GM12891 (cell line): ENCODE measurements around a stretch of chr17.

DNA sequence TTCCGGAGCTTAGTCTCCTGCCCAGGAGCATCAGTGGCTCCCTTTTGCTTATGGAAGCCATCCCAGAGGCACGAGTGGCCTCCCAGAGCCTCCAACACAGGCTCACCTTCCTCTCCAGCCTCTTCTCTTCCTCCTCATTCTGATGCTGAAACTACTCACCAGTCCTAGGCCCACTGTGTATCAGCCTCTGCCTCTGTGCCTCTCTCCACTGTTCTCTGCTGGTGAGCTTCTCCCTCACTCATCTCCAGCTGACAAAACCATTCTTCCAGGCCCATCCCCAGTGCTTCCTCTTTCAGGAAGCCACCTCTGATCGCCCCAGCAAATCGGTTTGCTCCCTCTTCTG, 28.2 kb downstream of the CASKIN2 start:
- RRBS: no CpG with 5 or more reads among the region's 4 CpGs

GRCh38 chr17:75490008-75490579, 25.2 kb downstream of the CASKIN2 start:
- RRBS: no CpG with 5 or more reads among the region's 15 CpGs

- RRBS: no CpG with 5 or more reads among the region's 23 CpGs
These were observed 16.5 kb downstream of the CASKIN2 start for GRCh38 chr17:75498582-75499441.

DNA sequence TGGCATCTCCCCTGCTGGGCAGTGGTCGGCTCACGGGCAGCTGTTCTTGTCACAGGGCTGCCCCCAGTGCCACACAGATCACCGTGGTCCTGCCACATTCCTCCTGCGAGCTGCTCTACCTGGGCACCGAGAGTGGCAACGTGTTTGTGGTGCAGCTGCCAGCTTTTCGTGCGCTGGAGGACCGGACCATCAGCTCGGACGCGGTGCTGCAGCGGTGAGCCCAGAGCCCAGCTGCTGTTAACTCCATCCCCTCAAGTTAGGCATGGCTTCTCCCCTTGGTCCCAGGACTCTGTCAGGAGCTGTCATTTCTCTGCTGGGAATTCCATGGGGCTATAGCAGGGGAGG, 28.4 kb upstream of the MYO15B start:
- RRBS: no CpG with 5 or more reads among the region's 13 CpGs

GRCh38 chr17:75565024-75565565, 22.5 kb upstream of the MYO15B start:
- RRBS: no CpG with 5 or more reads among the region's 9 CpGs

GRCh38 chr17:75626291-75627013, 6.8 kb upstream of the SMIM5 start:
- RRBS: 50% methylated on average over 2 of the region's 16 CpGs

DNA sequence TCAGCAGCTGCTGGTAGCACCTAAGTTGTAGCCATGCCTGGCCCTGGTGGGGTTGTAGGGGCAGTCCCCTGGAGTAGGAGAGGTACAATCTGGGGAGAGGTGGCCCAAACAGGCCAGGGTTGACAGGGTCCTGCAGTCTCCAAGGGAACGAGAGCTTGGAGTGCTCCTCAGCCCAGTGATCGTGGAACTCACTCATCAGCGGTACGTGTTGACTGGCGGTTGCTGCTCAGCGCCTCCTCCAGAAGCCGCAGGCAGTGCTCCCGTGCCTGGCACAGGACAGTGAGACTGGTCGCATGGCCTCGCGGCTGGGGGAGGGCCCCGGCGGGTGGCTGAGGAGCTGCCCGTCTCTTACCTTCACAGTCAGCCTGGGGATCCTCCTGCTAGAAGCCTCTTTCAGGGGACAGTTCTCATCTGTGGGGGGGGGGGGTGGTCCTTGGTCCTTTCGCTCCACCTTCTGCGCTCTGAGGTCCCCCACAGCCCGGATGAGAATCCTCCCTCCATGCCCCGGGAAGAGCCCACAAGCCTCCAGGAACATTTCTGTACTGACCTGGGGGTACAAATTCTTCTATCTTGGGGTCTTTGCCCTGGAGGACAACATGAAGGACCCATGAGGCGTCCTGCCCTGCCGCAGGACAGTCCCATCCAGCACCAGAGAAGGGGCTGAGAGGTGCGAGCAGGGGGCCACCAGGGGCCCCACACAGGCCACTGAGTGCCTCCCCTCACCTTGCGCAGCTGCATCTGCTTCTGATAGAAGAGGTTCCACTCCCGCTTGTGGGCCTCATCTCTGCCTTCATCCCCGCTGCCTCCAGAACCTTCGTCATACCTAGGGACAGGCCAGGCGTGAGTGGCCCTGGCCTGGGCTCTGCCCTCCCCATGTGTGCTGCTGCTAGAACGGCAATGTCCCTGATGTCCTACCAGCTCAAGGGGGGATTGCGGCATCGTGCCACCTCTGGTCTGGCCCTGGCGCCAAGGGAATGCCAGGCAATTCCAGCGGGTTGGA, 2.5 kb upstream of the SMIM5 start:
- RRBS: no CpG with 5 or more reads among the region's 31 CpGs

- RRBS: no CpG with 5 or more reads among the region's 18 CpGs
These were observed 2.4 kb downstream of the SMIM5 start for GRCh38 chr17:75635477-75636221.

DNA sequence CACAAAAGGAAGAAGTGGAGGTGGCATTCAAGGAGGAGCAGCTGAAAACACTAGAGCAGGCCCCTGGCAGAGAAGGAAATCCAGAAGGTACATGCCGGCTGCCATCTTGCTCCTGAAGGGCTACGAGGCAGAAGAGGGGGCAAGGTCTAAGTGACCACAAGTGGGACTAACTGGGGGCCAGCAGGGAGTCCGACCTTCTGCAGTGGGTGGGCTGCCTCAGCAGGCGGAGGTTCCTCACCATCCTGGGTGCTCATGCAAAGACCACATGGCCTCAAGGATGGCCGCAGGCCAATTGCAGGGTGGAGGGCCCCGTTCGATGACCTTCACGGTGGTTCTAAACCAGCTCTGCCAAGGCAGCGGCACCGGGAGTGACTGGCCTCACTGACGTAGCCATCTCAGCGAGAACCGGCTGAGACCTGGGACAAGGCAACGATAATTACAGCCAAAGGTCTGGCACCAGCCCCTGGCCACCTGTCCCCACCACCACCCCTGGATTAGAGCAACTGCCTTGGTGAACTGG, 5.6 kb downstream of the SMIM5 start:
- RRBS: no CpG with 5 or more reads among the region's 14 CpGs

- RRBS: no CpG with 5 or more reads among the region's 9 CpGs
These were observed 18.3 kb upstream of the ITGB4 start for GRCh38 chr17:75702930-75703384.

DNA sequence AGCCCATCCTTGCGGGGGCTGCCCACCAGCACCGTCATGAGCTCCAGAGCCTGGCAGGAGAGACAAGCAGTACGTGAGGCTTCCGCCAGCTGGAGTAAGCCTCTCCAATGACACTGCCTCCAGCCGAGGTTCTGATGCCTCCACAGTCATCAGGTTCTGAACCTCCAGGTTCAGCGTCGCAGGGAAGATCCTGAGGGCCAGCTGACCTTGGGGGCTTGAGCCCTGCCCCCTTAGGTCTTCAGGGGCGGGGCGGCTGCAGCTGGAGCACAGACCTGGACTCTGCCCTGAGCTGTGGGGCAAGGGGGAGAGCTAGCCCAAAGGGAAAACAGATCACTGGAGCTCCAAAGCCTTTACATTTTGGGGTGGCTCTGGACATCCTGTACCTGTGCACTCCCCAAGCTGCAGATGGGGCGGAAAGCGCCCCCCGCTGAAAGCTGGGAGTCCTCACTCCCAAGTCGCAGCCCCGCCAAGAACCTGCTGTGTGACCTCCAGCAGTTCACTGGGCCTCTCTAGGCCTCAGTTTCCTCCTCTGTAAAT, 887 bp downstream of the GALK1 start:
- RRBS: no CpG with 5 or more reads among the region's 14 CpGs

DNA sequence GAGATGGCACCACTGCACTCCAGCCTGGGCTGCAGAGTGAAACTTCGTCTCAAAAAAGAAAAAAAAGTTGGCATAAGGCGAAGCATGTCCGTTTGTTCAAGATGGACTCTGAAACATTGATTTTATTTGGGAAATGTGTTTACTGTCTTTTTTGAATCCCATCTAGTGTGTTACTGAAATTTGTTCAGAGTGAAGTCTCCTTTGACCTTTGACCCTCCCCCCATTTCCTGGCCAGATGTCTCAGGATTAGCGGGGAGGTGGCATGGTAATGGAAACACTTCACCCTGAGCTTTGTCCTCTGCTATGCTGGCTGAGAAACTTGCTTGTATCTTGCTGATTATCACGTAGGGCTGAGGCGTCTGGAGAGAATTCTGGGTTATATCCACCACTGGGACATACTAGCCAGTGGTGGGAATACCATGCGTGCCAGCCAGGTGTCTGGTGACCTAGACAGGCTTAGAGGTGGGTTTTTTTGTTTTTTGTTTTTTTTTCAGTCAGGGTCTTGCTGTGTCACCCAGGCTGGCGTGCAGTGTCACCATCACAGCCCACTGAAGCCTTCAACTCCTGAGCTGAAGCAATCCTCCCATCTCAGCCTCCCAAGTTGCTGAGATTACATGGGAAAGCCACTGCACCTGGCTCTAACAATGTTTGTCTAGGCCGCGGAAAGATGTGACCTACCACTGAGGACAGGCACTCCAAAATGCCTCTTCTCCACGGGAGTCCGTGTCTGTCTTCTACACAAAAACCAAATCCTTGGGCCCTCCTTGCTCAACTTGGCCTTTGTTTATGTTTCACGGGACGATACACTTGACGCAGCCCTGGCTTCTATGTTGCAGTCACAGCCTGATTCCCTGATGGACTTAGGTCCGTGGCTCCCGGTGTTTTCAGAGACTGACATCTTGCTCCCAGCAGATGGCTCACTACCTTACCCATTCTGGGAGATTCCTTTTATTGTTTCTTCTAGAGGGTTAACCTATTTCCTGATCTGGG, 6.6 kb upstream of the GALK1 start:
- RRBS: no CpG with 5 or more reads among the region's 17 CpGs

DNA sequence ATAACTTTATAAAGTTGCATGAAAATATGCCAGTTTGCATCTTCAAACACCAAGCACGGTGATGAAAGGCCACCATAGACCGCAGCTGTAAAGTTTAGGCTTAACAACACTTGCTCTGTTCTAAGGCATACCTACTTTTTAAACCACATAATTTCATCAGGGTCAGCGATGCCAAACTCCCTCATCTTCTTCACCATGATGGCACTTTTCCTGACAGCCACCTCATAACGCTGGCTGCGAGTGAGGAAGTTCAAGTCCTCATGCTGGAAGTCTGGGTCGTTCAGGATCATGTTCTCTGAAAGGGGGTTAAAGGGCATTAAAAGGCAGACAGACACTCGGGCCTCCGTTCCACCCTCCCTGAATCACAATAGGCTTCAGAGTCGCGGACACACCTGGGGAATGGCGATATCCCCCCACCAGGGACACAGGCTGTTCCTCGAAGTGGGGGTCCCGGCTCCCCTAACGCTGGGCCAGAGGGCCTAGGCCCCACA, 522 bp downstream of the ACOX1 start:
- RRBS: no CpG with 5 or more reads among the region's 14 CpGs

DNA sequence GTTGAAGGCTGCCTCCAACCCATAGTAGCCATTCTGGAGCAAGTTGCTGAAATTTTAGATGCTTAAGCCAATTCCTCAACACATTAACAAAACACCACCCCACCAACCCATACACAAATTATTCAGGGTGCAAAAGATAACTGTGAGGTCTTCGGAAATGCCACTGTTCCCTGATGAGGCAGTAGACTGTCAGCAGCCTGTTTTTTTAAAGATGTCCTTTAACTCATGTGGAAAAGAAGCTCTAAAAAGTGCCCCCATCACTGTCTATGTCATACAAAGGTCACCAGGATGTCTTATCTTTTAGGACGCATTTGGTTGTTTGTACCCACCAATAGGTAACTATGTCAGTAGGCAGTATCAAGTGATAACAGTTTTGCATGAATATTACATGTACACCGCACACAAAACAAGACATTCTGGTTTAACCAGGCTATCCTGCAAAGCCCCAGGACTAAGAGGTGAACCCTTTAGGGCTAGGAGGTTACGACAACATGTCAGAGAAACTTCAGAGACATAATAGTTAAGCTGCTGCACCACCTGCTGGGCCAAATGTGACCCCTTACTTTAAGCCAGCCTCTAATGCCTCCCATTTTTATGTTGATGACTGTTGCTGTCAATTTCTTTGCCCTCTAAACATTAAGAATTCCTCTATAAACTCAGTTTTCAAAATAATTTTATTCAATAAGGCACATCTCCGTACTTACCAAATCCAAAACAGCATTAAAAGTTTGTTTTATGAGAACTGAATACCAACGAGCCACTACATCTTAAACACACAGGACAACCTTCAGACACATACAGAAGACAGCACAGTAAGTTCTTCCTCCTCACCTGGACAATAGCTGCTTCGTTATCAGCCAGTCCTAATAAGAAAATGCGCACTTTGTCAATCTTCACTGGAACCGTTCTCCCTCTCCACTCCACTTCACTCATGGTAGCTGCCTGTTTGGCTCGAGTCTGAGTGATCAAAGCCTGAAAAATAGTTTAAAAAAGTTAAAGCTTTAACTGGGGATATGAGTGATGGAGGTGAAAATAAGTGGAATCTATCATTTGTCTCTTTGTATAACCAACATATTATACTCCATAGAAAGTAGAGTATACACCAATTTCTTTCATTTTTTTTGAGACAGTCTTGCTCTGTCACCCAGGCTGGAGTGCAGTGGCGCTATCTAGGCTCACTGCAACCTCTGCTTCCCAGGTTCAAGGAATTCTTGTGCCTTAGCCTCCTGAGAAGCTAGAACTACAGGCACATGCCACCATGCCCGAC, 15.3 kb downstream of the SRP68 start:
- RRBS: no CpG with 5 or more reads among the region's 12 CpGs

DNA sequence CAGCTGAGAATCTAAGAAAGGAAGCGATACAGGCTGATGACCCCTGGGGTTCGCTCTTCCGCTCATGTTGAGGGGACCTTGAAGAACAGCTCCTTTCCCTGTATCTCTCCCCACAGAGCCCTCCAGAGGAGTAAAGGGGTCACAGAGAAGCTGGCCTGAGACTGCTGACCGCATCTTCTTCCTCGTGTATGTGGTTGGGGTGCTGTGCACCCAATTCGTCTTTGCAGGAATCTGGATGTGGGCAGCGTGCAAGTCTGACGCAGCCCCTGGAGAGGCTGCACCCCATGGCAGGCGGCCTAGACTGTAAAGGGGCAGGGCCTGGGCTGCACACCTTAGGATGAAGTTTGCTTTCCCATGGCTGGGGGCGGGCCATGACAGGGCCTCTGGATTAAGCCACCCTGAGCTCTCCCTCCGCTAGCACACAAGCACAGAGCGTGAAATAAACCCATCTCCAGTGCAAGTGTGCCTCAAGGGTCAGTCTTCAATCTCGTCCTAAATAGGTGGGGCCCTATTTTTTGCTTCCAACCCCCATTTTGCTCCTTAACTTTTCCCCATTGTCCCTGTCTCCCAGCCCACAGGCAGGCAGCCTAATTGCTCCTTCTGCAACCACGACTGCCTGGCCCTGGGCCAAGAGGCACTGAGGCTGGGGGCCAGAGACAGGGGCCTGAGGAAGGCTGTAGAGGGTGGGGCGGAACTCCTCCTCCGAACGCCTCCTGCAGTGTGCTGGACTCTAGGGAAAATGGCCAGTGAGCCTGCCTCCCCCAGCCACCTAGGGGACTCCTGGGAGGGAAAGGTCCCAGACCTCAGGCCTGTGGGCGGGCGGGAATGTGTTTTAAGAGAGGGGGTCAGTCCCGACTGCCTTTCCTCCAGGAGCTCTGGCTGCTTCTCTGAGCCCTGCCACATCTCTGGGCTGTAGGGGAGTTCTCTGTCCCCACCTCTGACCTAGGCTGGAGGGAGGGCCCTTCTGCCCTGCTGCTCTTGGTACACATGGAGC, 3.7 kb downstream of the ZACN start:
- RRBS: no CpG with 5 or more reads among the region's 20 CpGs

- RRBS: no CpG with 5 or more reads among the region's 14 CpGs
These were observed 12.1 kb downstream of the EXOC7 start for GRCh38 chr17:76091527-76091929.

DNA sequence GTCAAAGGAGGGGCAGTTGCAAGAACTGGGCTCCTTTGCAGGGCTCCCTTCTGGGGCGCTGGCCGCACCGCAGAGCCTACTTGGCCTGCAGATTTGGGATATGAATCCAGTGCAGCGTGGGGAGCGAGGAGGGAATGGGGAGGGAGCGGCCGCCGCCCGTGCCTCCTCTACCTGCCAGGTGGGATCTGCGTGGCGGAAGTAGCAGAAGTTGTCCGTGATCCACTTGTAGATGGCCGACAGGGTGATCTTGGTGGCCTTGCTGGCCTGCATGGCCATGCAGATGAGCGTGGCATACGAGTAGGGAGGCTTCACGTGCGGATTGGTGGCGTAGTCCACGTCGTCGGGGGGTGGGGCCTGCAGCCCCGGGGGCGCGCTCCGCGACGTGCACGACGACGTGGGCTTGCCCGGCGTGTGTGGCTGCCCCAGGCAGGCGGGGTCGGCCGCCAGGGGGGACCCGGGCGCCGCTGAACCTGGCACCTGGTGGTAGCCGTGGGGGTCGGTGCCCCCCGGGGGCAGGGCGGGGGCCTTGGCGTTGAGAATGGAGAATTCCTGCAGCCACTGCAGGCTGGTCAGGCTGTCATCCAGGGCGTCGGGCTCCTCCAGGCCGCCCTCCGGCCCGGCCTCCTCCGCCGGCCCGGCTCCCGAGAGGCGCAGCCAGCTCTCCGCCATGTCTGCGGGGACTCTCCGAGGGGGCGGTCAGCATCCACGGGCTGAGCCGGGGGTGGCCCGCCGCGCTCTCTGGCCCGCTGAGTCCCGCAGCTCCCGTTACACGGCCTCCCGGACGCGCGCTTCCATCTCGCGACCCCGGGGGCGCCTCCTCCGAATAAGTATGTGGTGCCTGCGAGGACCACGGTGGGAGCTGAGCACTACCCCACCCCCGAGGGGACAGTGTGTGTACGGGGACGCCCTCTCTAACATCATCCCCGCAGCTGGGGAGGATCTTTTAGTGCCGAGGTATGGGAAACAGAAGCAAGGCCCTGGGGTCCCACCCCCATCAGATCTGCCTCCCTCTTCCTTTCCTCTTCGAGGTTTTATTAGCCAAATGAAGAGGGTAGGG, 990 bp downstream of the FOXJ1 start:
- RRBS: 5% methylated on average over 36 of the region's 83 CpGs

DNA sequence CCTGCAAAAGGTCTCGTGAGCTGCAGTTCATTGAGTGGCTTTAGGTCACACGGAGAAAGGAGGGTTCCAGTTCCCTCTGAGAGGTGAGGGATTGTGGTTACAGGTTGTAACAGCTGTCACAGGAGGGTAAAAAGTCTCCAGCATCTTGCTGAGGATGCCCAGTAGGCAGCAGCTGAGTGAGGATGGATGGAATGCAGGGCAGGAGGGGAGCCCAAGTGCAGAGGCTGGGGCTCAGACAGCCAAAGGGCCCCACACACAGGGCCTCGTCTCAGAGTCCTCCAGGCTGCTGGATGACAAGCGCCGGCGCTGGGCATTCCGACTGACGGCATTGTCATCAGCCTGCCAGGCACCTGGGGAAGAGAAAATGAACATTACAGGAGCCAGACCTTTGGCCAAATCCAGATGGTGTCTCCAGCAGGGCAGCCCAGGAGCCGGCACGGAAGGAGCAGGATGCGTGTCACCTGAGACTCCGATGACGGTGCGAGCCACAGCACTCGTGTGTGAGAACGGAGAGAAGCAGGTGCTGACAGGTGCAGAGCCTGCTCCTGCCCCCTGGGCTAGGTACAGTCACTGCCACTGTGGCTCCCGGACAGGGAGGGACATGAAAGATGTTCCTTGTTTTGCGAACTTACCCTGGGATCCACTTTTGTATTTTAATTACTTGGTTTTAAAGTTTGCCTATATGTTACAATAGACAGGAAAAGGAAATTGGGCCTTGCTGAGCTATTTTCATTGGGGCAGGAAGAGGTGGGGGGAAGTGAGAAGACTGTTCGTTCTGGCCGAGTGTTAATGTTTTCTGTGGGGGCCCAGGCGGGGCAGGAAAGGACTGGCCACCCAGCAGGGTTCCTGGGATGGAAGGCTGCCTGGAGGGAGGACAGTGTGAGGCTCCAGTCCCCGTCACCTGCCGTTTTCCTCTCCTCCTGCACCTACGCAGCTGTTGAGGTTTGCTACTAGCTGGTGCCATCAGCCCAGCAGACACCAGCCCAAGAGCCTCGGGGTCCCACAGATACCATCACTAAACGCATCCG, 4.3 kb upstream of the FOXJ1 start:
- RRBS: no CpG with 5 or more reads among the region's 27 CpGs

DNA sequence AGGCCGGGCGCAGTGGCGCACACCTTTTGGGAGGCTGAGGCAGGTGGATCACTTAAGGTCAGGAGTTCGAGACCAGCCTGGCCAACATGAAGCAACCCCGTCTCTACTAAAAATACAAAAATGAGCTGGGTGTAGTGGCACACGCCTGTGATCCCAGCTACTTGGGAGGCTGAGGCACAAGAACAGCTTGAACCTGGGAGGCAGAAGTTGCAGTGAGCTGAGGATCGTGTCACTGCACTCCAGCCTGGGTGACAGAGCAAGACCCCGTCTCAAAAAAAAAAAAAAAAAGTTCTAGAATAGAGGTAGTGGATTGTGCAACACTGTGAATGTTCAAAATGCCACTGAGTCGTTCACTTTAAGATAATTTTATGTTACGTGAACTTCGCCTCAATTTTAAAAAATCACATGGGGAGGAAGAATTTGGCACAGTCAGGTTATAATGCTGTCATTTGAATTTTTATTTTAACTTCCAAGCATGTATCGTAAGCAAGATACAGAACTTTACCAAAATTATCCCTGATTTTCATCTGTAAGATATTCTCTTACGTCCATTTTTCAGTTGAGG, 18.1 kb downstream of the RNF157 start:
- RRBS: no CpG with 5 or more reads among the region's 13 CpGs

- RRBS: no CpG with 5 or more reads among the region's 15 CpGs
These were observed 660 bp upstream of the UBALD2 start for GRCh38 chr17:76264348-76265028.